Skeletal muscle satellite cell (primary cell): ENCODE results near the gene STK17B.

GRCh38 chr2:190812775-190813277, 67.8 kb upstream of the GLS start:
- CAGE, long polyA plus RNA, result no peak

- CAGE, long polyA plus RNA, result no peak
These were observed 1.5 kb downstream of the GLS start for GRCh38 chr2:190882248-190882431.

GRCh38 chr2:190920555-190921388, 40.2 kb downstream of the GLS start:
- CAGE, long polyA plus RNA, result no peak

DNA sequence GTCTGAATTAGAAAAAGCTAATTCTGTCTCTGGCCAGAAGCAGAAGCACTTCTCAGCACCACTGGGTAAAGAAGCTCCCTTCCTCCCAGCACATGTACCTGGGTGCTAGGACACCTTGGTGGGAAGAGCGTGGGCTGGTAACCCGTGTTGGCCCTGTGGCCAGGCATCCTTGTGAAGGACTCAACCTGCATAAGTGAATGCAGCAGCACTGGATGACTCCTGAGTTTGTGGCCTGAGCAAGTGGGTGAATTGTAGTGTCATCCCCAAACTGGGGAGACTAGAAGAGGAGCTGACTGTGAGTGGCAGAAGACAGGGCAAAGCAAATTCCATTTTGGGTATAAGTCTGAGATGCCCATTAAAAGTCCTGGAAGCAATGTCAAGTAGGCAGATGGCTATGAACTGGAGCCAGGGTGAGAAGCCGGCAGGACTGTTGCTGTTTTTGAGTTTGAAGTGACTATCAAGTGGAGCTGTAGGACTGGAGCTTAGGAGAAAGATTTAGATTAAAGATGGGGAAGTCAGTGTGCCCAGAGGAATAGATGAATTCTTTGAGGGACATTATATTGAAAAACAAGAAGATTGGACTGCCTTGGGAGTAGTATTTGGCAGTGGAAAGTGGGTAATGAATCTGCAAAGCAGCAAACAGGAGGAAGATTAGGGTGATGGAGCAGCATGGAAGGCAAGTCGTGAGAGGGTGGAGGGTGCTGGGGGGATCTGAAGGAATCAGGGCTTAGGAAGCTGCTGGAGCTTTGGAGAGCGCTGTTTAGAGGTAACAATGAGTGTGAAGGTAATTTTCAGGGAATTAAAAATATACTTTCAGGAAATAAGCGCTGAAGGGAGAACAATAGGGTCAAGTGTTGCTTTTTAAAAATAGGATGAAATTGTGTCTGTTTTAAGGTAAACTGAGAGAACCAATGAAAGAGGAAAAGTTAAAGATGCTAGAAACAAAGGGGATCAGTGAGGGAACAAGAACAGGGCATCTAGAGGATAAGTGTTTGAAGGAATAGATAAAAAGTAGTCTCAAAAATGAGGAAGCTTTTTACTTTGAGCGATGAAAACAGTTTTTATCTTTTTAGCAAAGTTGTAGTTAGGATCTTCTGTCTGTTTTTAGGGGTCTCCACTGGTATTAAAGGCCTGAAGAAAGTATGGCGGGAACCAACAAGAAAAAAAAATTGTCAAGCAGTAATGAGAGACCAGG, 63.0 kb downstream of the STAT1 start:
- CAGE, long polyA plus RNA, result no peak

GRCh38 chr2:191013429-191013722, 595 bp downstream of the STAT1 start:
- CAGE, long polyA plus RNA, result no peak

DNA sequence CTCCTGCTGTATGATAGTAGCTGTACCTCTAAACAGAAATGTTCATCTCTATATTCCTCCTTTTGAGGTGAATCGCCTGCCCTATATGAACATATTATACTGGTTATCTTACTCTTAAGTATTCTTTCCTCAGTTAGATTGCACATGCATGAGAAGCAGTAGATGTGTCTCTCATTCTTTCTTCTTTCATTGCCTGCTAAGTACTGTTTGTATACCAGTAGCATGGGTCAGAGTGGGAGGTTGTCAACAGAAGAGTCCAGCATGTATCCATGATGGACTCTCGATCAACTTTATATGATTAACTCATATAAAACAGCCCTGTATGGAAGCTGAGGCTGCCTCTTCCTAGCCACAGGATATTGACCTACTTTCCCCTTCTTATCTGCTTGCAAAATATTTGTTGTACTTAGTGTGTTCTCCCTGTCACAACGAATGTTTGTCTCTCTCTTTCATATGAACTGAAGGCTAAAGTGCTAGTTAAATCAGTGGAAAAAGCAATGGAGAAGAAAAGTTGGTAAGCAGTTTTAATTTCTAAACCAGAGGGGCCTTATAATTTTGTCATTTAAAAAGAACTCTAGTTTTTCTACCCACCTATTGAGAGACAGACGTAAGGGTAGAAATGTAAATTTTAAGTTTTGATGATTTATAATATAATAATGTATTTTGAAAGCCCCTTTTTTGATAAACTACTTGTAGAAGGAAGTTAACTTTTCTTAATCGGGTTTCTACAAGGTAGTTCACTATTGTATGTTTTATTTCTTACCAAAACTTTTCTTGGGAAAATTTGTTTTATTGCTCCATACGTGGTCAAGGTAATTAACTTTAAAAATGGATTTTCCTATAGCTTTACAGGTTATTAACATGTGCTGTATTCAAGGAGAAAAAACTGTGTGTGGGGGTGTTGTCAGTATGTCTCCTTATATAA, 17.9 kb downstream of the MYO1B start:
- CAGE, long polyA plus RNA, result no peak

GRCh38 chr2:191264745-191265145, 19.5 kb downstream of the MYO1B start:
- CAGE, long polyA plus RNA, result no peak

DNA sequence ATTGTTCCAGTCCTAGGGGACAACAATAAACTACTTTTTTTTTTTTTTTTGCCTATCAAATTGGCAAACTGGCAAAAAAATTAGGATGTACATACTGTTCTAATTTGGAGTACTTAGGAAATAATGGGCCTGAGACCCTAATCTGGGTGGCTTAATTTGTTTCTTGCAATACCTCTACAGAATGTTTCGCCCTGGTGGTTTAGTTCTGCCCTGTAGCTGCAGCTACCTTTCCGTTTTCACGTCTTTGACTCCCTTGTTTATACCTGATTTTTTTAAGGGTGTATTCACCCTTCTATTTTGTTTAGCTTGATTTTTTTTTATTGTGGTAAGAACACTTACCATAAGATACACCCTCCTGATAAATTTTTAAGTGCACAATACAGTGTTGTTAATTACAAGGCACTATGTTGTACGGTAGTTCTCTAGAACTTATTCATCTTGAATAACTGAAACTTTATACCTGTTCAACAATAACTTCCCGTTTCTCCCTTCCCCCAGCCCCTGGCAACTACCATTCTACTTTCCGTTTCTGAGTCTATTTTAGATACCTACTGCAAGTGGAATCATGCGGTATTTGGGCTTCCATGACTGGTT, 49.0 kb upstream of the NABP1 start:
- CAGE, long polyA plus RNA, result no peak

DNA sequence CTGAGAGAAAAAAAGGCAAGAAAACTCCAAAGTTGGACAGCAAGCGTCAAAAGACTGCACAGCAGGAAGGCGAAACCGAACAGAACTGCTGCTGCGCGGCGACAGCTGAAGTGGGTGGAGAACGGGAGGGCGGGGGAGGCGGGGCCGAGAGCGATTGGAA, 278 bp upstream of the NABP1 start:
- CAGE, long polyA plus RNA, result no peak

- CAGE, long polyA plus RNA, result no peak
These were observed 6.1 kb downstream of the NABP1 start for GRCh38 chr2:191683989-191684459.

DNA sequence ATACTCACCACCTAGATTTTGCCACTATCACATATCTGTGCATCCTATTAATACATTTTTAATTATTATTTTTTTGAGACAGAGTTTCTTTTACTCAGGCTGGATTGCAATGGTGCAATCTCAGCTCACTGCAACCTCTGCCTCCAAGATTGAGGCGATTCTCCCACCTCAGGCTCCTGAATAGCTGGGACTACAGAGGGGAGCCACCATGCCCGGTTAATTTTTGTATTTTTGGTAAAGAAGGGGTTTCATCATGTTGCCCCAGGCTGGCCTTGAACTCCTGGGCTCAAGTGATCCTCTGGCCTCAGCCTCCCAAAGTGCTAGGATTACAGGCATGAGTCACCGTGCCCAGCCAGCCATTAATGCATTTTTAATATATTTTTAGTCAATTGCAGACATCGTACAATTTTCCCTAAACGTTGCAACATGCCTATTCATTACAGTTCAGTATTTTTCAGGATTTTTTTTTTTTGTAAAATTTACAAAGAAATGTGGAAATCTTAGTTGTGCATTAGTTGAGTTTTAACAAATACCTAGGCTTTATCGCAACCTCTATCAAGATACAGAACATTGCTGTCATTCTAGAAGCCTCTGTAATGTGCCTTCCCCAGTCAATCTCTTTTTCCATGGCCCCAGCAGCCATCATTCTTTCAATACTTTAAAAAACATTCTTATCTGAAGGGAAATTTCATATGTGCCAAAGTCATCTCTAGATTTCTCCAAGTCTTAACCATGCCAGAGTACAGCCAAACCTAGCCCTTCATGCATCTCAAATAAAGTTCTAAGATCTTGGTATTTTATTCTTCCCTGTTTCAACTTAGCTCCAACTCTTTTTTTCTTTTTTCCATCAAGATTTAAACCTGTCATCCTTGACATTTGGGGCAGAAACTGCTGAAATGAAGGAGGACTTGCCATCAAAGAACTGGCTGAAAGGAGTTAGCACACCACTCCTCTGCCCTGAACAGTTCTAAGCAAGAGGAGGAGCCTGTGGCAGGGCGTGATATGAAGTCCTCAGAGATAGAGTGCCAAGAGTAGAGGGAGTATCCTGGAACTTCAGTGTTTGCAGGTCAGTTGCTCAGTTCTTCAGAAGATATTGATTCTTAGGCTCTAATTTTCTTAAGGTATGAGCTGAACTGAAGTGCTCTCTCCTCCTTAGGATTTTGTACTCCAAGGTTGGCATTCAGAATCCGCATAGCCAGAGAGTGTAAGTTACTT, 14.8 kb downstream of the NABP1 start:
- CAGE, long polyA plus RNA, result no peak

- CAGE, long polyA plus RNA, result no peak
These were observed 15.8 kb downstream of the NABP1 start for GRCh38 chr2:191693566-191694316.

DNA sequence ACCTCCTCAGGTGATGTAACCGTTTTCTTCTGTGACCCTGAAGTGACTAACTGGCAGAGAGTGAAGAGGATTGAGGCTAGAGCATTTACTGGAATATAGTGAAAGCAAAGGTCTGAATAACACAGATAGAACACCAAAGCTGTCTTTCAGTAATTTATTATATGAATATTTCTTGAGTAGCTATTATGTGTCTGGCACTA, 116.5 kb upstream of the CAVIN2 start:
- CAGE, long polyA plus RNA, result no peak

DNA sequence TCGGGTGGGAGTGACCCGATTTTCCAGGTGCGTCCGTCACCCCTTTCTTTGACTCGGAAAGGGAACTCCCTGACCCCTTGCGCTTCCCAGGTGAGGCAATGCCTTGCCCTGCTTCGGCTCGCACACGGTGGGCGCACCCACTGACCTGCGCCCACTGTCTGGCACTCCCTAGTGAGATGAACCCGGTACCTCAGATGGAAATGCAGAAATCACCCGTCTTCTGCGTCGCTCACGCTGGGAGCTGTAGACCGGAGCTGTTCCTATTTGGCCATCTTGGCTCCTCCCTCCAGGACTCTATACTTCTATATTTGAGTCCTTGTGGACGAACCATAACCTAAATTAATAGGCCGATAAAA, 583.8 kb upstream of the SLC39A10 start:
- CAGE, long polyA plus RNA, result no peak

DNA sequence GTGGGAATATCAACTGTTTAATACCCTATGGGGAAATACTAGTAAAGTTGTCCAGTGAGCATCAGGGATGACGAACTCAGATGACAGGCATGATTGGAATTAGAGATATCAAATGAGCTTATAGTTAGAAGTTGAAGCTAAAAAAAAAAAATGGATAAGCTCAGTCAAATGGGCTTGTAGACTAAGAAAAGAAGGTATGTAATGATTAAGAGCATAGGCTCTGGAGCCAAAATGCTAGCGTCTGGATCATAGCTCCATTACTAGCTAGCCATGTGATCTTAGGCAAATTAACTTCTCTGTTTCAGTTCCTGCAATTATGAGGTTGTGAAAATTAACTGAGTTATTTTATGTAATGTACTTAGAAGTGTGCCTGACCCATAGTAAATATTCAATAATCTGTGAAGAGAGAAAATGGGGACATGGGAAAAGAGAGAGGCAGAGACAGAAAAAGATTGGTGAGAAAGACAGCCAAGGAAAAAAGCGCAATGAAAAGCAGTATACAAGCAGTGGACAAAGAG, 95.8 kb upstream of the SLC39A10 start:
- CAGE, long polyA plus RNA, result no peak

DNA sequence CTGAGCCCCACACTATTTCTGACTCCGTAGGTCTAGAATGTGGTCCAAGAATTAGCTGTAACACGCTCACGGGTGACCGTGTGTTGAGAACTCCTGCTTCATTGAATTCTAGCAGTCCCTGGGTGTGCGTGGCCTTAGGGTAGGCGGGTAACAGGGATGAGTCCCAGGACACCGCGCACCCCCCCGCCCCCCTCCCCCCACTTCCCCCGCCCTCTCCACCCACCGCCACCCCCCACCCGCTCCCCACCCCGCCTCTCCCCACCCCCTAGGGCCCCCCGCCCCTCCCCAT, 94.1 kb upstream of the SLC39A10 start:
- CAGE, long polyA plus RNA, result no peak

- CAGE, long polyA plus RNA, result no peak
These were observed 78.4 kb downstream of the SLC39A10 start for GRCh38 chr2:195735345-195735976.

DNA sequence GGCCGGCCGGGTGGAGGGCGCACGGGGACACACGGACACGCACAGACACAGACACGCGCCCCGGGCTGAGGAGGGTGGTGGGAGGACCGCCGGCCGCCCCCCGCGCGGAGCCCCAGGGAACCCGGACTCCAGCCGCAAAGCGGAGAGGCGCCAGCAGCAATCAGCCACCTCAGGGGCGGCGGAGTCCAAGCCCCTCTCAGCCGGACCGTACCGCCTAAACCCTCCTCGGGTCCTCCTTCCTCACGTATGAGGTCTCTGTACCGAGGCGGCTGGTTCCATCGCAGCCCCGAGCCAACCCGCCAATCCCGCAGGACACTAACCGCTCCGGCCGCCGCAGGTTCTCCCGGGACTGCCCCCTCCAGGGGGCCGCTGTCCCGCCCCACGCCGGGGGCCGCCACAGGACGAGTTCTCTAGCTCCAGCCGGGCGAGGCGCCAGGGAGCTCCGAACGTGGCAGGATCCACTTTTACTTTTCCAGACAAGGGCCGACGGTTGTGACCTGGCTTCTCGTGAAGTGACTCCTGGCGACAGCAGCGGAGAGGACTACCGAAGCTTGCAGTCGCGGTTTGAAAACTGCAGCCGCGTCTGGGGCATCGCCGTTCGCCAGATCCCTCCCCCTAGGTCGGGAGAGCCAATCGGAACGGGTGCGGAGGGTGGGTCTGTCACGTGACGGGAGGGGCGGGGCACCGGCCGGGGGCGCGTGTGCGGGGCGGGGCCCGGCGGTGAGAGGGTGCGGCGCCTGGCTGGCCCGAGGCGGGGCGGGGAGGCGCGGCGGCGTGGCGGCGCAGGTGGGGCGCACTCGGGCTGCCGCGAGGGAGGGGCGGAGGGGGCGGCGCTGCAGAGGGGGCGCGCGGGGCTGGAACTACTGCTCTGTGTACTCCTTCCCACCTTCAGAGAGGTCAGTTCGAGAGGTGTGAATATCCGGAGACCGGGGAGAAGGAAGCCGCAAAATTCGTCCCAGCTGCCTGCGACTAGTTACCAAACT, at the start of gene STK17B:
STK17B (minus strand) TSS at position 566 of the 983 bp plus-strand sequence.
- CAGE, long polyA plus RNA, result no peak

- CAGE, long polyA plus RNA, result no peak
These were observed 68.6 kb upstream of the STK17B start for GRCh38 chr2:196239632-196240650.

GRCh38 chr2:196914945-196916305, 11.1 kb downstream of the PGAP1 start:
- CAGE, long polyA plus RNA, result no peak